ENCODE results near the gene PPFIBP1.

GRCh38 chr12:27014727-27015100, 530 bp upstream of the TM7SF3 start:
- PRO-cap, 2 experiments: no peak in any of the 2 experiments

- PRO-cap, 2 experiments: peak in 1 of 2 experiments; most common plus-strand start chr12:27272635 (in 1)
Observed at GRCh38 chr12:27272080-27273379, 28.4 kb downstream of the STK38L start.

GRCh38 chr12:27523903-27524782, at the start of gene PPFIBP1:
Gene PPFIBP1, plus strand, starts transcription at chr12:27524206.
- PRO-cap, 2 experiments: peak in 2 of 2 experiments; most common plus-strand start chr12:27524206 (in 2); most common minus-strand start chr12:27523992 (in 1)

GRCh38 chr12:27525293-27525948, 1.4 kb downstream of the PPFIBP1 start:
- PRO-cap, 2 experiments: peak in 2 of 2 experiments; most common plus-strand start chr12:27525691 (in 1); most common minus-strand start chr12:27525488 (in 1)

DNA sequence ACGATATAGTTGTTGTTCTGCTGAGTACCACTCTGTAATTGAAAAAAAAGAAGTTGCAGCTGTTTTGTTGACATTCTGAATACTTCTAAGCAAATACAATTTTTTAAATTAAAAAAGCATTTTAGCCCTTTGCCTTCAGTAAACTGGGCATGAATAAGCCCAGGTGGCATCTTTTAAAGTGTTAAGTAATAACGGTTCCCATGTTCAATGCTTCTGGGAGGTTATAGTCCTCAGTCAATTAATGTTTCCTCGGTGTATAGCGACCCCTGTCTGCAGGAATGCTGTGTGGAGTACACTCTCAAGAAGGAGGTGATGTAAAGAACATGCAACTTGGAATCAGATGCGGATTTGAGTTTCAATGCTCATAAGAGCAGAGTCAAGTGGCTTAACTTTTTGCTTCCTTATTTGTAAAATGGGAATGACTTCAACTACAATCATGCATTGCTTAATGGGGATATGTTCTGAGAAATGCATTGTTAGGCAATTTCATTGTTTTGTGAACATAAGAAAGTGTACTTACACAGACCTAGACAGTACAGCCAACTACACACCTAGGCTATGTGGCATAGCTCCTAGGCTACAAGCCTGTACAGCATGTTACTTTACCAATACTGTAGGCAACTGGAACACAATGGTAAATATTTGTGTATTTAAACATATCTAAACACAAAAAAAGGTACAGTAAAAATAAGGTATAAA, 6.9 kb upstream of the MRPS35 start:
- PRO-cap, 2 experiments: no peak in any of the 2 experiments

DNA sequence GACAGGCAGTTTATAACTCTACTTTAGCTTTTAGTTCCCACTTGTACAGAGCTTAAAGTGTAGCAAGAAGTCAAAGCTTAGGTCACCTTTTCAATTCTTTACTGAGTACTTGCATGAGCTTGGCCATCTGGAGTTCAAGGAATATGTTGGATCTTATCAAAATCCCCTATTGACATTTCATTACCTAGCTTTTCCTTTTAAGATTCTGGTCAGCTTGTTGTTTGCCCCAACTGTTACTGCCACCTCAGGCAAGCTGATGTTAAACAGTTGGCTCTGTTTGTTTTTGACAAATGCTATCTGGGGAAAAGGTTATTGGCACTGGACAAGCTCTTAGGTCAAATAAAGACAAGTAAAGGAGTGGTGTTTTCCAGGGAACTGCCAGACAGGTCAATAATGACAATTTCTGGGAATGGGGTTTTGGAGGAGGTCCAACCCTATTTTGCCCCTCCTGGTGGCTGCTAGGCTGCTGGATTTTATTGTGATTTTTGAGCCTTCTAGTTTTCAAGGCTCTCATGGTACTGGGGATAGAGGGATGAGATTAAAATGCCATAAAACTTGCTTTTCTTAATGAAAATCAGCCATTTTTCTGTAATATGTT, 12.5 kb downstream of the CCDC91 start:
- PRO-cap, 2 experiments: no peak in any of the 2 experiments

DNA sequence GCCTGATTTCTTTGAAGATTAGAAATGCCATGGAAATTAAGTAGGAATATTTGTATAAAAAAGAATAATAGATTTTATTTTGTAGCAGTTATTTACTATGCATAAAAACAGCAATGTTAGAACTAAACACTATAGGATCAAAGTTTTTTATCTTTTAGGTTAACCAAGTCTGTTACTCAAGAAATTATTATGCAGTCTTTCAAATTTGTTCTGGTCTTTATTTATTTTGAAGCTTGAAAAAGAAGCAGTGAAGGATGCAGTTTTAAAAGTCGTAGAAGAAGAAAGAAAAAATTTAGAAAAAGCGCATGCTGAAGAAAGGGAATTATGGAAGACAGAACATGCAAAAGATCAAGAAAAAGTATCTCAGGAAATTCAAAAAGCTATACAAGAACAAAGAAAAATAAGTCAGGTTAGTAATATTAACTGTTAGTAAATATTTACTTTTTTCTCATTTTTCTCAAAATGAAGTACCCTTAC, 262.0 kb downstream of the CCDC91 start:
- PRO-cap, 2 experiments: no peak in any of the 2 experiments

- PRO-cap, 2 experiments: no peak in any of the 2 experiments
Observed at GRCh38 chr12:28587160-28587540, 396.9 kb downstream of the CCDC91 start.

DNA sequence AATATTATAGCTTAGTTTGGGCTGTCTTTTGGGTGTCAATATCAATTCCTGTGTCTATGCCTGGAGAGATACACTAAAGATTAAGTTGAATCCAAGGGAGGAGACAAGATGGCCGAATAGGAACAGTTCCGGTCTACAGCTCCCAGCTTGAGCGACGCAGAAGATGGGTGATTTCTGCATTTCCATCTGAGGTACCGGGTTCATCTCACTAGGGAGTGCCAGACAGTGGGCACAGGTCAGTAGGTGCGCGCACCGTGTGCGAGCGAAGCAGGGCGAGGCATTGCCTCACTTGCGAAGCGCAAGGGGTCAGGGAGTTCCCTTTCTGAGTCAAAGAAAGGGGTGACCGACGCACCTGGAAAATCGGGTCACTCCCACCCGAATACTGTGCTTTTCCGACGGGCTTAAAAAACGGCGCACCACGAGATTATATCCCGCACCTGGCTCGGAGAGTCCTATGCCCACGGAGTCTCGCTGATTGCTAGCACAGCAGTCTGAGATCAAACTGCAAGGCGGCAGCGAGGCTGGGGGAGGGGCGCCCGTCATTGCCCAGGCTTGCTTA, 388.9 kb upstream of the FAR2 start:
- PRO-cap, 2 experiments: no peak in any of the 2 experiments

DNA sequence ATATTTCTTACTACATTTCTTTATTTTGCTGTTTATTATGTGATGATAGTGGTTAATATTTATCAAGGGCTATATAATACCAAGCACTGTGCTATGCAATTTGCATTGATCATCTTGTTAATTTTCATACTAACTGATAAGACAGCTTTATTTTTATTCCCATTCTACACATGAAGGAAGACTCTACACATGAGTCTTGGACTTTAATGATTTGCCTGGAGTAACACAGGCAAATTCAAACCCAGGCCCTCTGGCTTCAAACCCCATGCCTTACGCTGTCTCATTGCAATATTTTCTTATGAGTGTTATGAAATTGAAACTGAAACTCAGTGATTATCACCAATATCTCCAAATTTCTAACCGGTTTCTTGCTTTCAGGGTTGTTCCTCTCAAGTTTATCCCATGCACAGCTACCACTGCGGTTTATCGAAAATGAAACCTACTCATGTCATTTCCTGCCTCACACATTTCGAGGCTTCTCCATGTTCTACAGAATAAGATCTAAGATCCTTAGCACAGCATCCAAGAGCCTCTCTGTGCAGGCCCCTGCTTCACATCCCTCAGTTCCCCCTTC, 45.7 kb upstream of the FAR2 start:
- PRO-cap, 2 experiments: no peak in any of the 2 experiments

DNA sequence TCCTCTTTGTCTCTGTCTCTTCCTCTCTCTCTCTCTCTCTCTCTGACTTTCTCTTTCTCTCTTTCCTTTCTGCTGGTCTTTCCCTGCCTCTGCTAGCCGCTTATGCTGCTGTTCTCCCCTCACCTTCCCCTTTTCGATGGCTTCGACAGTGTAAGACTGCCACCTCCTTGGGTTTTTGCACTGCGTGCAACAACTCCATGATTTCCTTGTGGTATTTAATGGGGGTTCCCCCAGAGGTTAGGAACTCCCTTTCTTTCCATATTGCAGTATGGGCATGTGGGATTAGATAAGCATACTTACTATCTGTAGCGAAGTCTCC, 21.6 kb downstream of the FAR2 start:
- PRO-cap, 2 experiments: no peak in any of the 2 experiments

DNA sequence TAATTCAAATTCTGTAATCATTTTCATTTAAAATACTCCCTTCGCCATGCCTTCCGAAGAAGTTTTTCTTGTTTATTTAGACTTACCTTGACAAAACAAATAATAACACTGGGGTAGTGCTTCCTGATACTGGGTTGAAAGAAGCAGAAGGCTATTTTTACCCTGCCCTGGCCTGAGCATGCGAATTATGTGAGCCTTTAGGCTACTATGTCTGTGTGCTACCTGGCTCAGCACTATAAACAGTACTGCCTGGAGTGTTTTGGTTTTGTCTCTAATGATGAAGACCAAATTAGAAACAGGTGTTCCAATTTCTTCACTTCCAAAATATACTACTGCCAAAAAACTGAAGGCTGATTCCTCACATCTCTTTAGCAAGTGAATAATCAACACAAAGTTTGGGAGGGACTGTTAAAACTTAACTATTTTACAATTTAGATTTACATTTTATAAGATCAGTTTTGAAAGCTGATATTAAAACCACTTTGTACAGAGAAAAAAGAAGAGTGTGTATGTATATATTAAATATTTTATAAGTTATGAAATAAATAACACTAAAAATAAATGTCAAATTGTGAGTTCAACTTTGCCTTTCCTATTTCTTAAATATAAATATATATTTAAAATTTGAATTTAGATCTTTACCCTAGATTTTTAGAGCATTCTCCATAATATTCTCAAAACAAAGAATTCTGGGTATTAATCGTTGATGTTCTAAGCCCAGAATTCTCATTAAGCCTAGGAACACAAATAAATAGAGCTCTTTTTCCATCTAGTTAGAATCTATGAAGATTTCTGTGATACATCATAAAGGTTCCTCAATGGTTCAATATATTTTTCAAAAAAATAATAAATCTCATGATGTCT, 7.8 kb upstream of the OVCH1 start:
- PRO-cap, 2 experiments: no peak in any of the 2 experiments

GRCh38 chr12:29561934-29562710, 64.6 kb upstream of the OVCH1 start:
- PRO-cap, 2 experiments: peak in 1 of 2 experiments; most common plus-strand start chr12:29562372 (in 1); most common minus-strand start chr12:29562282 (in 1)

- PRO-cap, 2 experiments: no peak in any of the 2 experiments
Observed at GRCh38 chr12:29617069-29617357, 119.5 kb upstream of the OVCH1 start.

- PRO-cap, 2 experiments: no peak in any of the 2 experiments
Observed at GRCh38 chr12:30670786-30671295, 24.8 kb downstream of the IPO8 start.

DNA sequence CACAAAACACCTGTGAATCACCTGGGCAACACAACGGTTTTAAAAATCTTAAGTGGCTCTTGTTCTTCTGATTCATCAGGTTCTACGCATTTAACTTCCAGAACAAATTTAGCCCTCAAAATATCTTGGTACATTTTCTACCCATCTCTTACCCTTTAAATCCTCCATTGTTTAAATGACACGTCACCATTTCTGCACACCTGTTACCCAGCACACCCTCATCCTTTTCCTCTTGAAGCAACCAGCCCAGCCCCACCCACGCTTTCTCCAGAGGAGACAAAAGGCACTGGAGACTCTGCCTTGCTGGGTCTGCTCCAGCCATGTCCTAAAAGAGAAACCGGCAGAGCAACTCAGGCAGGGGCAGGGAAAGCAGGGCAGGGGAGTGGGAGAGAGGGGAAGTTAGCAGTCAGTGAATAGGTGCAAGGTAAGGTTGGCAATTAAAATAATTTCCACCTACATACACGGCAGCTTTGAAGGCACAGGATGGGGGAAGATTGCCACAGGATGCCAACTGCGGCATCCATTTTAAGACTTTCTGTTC, 49.1 kb upstream of the TSPAN11 start:
- PRO-cap, 2 experiments: no peak in any of the 2 experiments

GRCh38 chr12:31103439-31104178, 29.9 kb downstream of the DDX11 start:
- PRO-cap, 2 experiments: no peak in any of the 2 experiments

DNA sequence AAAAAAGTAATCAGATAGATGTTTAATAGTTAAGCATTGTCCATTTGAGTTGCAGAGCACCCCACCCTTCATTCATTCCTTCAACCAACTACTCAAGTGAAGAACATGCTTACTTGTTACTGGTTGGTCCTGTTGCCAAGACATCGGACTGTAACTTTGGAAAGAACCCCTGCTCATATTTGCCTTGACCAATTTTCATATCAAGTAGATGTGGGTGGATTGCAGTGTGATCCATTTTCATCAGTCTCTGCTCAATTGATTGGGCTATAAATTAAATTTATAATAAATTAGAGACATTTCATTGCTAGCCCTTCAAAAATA, 116.7 kb upstream of the SINHCAF start:
- PRO-cap, 2 experiments: no peak in any of the 2 experiments

DNA sequence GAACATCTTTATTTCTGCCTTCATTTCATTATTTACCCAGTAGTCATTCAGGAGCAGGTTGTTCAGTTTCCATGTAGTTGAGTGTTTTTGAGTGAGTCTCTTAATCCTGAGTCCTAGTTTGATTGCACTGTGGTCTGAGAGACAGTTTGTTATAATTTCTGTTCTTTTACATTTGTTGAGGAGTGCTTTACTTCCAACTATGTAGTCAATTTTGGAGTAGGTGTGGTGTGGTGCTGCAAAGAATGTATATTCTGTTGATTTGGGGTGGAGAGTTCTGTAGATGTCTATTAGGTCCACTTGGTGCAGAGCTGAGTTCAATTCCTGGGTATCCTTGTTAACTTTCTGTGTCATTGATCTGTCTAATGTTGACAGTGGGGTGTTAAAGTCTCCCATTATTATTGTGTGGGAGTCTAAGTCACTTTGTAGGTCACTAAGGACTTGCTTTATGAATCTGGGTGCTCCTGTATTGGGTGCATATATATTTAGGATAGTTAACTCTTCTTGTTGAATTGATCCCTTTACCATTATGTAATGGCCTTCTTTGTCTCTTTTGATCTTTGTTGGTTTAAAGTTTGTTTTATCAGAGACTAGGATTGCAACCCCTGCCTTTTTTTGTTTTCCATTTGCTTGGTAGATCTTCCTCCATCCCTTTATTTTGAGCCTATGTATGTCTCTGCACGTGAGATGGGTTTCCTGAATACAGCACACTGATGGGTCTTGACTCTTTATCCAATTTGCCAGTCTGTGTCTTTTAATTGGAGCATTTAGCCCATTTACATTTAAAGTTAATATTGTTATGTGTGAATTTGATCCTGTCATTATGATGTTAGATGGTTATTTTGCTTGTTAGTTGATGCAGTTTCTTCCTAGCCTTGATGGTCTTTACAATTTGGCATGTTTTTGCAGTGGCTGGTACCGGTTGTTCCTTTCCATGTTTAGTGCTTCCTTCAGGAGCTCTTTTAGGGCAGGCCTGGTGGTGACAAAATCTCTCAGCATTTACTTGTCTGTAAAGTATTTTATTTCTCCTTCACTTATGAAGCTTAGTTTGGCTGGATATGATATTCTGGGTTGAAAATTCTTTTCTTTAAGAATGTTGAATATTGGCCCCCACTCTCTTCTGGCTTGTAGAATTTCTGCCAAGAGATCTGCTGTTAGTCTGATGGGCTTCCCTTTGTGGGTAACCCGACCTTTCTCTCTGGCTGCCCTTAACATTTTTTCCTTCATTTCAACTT, 37.2 kb downstream of the DENND5B start:
- PRO-cap, 2 experiments: no peak in any of the 2 experiments

- PRO-cap, 2 experiments: no peak in any of the 2 experiments
Observed at GRCh38 chr12:31560100-31561298, 30.4 kb downstream of the DENND5B start.